RPMI7951 (cell line): Measurements from ENCODE around the gene MAP1LC3A.

DNA sequence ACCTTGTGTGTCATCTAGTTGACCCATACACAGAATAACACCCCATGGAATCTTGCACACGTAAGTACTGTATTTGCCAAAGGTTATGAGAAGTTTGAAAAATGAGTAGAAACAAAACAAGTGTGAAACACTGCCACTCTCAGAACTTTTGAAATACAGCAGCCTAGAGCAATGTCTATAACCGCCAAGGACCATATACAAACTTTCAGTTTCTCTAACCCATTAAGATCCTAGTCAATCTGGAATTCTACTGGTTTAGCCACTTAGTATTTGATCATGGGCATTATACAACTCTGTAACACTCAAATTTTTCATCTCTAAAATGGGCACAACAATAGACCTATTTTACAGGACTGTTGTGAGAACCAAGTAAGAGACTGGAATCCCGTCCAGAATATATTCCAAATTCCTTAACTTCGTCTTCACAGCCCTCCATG is 1.3 kb downstream of the EIF2S2 start:
- RAMPAGE, long total RNA, result no peak

DNA sequence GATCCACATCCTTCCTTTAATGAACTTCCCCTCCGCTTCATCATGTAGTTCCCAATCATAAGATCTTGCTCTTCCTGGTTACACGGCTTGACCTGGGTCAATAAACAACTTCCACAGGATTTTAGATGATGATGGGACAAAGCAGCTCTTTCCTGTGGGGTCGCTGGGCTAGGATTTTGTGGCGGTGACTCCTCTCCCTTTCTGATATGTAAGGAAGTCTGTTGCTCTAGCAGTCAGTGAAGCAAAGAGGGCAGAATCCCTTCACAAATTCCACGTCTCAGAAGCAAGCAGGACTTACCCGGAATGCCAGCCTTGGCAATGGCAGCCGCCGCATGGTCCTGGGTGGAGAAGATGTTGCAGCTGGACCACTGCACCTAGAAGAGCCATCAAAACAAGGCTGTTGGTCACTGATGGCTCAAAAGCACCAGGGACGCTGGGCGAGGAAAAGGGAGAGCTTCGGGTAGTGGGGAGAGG is 9.3 kb downstream of the AHCY start:
- RAMPAGE, long total RNA, result no peak

DNA sequence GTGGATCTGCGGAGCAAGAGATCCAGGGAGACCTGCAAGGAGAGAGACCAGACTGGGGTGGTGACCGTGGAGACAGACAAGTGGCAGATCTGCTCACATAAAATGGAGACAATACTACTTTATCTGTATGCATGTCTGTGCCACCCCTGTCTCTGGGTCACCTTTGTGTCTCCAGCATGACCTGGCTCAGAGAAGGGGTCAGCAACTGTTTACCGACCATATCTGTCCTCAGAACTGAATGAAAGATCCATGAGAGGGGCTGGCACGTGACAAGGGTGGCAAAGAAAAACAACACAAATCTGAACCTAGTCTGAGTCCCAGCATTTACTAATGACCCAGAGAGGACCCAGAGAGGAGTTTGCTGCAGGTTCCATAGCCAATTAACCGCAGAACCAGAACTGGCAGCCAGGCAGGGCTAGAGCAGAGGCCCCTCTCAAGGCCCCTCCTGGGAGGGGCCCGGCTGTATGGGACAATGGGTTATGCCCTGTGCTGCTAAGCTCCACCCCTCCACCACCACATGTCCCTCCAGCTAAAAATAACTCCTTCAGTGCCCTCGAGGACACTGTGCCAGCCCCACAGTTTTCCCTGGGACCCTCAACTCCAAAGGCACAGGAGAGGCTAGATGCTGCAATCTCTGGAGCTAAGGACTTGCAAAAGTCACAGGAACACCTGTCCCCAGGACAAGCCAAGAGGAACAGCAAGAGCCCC is 2.2 kb downstream of the AHCY start:
- RAMPAGE, long total RNA, result no peak

DNA sequence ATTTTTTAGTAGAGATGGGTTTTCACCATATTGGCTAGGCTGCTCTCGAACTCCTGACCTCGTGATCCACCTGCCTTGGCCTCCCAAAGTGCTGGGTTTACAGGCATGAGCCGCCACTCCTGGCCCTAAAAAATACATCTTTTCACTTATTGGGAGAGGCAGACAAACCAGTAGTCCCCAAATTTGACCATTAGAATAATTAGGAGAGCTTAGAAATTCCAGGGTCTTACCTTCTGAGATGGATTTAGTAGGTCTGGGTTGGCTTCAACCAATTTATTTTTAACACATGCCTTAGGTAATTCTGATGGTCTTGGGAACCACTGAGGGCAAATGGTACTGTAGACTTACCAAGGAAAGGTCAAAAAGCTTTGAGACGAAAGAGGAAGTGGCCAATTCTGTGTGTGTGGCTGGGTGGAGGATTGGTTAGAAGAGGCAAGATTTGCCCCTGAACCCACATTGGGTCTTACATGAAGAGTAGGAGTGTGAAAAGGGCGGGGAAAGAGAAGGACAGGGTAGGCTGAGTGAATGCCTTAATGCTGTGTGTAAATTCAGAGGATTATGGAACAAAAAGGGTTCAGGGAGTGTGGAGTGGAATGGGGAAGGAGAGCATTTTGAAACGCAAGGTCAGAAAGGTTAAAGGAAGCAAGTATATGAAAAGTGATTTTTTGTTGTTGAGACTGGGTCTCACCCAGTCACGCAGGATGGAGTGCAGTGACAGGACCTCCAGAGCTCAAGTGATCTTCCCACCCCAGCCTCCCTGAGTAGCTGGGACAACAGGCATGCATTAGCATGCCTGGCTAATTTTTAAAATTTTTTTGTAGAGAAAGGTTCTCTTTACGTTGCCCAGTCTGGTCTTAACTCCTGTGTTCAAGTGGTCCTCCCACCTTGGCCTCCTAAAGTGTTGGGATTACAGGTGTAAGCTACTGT is 2.8 kb downstream of the ITCH start:
- RAMPAGE, long total RNA, result no peak

- RAMPAGE, long total RNA, result no peak
Observed at GRCh38 chr20:34558606-34559298, at the start of gene MAP1LC3A. MAP1LC3A (plus strand) TSS chr20:34558718.

DNA sequence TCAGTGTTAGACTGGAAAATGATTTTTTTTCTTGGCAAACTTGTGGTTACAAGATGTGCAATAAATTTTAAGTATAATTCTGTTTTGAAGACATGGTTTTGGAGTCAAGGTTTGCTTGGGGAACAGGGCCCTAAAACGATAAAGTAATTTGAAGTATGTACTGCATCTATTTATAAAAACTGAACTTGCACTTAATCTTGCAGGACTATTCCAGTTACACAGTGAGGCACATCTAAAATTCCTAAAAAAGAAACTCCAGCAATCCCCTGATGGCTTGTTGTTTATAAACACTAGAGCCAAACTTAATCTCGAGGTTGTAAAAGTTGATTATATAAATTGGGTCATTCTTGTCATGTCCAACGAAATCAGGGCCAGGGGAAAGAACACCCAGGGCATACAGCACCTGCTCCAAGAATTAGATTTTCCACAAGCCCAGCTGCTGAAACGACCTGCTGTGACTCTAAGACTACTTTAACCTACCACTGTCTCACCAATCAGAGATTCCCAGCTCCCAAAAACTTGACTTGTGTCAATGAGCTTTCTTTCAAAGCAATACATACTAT is 42.7 kb downstream of the MAP1LC3A start:
- RAMPAGE, long total RNA, result no peak

DNA sequence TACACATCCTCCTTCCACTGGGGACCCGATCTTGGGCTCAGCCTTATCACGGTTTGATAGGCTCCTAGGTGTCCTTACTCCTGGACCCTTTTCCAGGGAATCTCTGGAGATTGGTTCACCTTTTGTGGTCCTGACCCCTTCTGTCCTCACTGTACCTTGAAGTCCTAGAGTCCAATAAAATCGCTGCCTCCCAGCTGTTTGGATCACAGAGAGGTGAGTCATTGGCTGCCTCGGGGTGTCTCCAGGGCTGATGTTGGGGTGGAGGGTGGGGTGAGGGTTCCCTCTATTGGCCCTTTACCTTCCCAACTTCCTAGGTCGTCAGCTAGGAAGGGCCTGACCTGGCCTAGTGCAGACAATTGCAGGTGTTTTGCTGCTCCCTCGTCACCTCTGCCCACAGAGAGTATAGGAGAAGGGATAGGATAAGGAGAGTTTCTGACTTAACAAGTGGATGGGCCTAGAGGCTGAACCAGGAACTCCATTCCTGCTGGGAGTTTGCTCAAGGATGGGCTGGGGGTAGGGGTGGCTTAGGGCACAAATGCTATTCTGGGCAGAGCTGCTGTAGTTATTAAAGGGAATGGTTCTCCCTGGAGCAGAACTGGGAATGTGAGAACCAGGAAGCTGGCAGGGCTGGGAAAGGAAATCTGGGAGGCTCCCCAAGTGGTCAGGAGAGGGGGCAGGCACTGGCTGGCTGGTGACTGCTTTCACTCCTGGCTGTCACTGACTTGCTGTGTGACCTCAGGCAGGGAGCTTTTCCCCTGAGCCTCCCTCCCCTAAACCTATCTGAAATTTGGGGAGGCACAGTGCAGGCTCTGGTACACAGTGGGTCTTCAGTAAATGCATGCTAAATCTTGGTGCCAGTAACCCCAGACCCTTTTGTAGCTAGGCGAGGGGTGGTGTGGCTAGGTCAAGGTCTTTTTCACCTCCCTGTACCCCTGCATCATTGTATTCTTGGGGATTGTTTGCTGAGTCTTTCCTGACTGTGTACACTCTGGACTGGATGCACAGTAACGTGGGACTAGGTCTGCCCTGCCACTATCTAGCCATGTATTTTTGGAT is 1.4 kb downstream of the TP53INP2 start:
- RAMPAGE, long total RNA, result no peak

- RAMPAGE, long total RNA, result no peak
Observed at GRCh38 chr20:34713721-34714099, 9.6 kb downstream of the TP53INP2 start.

GRCh38 chr20:34714309-34715020 is 10.3 kb downstream of the TP53INP2 start:
- RAMPAGE, long total RNA, result no peak

- RAMPAGE, long total RNA, result no peak
Observed at GRCh38 chr20:34873981-34874406, 1.3 kb upstream of the GGT7 start.

GRCh38 chr20:34895804-34896433 is 19.5 kb downstream of the ACSS2 start:
- RAMPAGE, long total RNA, result no peak

DNA sequence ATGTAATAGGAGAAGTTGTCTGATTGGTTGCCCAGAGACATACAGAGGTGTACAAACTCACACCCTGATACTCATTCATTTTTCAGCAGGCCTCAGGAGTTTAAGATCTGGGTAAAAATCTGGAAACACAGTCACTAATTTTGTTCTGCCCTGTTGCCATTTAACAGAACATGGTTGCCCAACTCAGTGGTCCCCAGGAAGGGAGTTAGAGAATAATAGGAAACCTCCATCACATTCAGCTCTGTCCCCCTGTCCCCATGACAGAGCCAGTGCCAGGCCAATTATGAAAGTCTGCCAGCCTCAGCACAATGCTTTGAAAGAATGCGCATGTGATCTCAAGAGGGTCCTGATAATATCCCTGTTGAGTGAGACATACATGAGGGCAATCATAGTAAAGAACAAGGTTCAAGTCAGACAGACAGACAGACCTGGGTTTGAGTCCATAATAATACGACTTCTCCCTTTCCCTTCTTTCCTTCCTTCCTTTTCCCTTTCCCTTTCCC is 2.5 kb downstream of the GSS start:
- RAMPAGE, long total RNA, result no peak

DNA sequence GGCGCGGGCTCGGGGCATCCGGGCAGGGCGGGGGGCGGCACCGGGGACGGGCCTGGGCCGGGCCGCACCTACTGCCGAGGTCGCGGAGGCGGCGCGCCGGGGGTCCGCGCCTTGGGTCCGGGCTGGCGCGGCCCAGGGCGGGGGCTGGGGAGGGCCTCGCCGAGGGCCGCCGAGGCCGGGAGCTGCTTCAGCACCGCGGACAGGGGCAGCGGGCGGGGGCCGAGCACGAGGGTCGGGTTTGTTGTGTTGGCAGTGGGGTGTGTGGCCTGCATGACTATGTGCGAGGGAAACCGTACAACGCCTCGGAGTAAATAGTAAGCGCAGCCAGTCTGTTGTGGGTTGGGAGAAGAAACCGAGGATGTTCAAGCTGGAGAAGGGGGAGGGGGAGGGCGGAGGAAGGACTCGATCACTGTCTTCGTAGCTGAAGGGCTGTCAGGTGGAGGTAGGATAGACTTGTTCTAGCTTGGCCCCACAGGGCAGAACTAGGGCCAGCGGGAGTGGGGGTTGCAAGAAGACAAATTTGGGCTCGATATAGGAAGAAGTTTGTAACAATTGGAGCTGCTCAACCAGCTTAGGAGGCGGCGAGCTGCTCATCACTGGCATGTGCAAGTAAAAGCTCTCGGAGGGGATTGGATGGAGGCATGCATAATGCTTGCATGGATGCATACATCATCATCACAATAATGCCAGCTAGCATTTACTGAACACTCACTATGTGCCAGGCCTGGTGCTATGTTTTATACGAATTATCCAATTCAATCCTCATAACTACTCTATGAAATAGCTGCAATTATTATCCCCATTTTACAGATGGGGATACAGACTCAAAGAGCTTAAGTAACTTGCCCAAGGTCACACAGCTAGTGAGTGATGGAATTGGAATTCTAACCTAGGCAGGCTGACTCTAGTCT is 773 bp downstream of the MMP24 start:
- RAMPAGE, long total RNA, result no peak

GRCh38 chr20:35252626-35253019 is 25.3 kb downstream of the MMP24OS start:
- RAMPAGE, long total RNA, result no peak

DNA sequence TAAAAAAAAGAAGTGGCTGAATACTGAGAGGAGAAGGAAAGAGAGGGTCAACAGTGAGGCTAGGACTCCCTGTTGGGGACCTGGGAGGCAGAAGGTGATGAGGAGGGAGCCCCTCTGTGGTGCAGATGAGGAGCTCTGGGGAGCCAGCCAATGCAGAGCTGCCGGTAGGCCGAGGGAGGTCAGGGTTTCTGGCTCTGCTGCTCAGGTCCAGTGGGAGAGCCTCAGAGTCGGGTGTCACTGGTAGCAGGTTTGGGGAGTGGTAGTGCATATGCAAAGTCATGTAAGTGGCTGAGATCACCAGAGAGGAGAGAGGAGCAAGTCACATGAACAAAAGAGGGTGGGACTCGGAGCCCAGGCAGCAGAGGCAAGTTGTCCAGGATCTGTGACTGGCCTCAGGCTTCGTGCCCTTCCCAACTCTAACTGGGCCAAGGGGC is 6.9 kb downstream of the MMP24OS start:
- RAMPAGE, long total RNA, result no peak

DNA sequence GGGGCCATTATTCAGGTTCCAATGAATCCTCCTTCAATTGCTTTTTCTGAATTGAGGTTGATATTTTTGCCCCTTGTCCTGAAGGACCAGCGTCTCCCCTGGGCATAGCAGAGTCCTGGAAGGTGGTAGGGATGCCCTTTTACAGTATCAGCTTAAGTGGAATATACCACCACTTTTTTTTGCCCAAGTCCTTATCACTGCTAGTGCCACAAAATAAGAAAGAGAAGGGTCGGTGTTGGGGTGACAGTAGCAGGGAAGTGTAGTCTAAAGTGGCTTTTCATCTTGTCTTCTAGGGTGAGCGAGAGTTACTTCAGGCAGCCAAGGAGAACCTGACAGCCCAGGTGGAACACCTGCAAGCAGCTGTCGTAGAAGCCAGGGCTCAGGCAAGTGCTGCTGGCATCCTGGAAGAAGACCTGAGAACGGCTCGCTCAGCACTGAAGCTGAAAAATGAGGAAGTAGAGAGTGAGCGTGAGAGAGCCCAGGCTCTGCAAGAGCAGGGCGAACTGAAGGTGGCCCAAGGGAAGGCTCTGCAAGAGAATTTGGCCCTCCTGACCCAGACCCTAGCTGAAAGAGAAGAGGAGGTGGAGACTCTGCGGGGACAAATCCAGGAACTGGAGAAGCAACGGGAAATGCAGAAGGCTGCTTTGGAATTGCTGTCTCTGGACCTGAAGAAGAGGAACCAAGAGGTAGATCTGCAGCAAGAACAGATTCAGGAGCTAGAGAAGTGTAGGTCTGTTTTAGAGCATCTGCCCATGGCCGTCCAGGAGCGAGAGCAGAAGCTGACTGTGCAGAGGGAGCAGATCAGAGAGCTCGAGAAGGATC is 27.1 kb downstream of the C20orf173 start:
- RAMPAGE, long total RNA, result no peak

- RAMPAGE, long total RNA, result no peak
Observed at GRCh38 chr20:35502919-35503536, 26.4 kb downstream of the C20orf173 start.

DNA sequence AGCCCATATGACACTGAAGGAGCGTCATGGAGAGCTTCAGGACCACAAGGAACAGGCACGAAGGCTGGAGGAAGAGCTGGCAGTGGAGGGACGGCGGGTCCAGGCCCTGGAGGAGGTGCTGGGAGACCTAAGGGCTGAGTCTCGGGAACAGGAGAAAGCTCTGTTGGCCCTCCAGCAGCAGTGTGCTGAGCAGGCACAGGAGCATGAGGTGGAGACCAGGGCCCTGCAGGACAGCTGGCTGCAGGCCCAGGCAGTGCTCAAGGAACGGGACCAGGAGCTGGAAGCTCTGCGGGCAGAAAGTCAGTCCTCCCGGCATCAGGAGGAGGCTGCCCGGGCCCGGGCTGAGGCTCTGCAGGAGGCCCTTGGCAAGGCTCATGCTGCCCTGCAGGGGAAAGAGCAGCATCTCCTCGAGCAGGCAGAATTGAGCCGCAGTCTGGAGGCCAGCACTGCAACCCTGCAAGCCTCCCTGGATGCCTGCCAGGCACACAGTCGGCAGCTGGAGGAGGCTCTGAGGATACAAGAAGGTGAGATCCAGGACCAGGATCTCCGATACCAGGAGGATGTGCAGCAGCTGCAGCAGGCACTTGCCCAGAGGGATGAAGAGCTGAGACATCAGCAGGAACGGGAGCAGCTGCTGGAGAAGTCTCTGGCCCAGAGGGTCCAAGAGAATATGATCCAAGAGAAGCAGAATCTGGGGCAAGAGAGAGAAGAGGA is 25.4 kb downstream of the C20orf173 start:
- RAMPAGE, long total RNA, result no peak

GRCh38 chr20:35611453-35611890 is 4.2 kb upstream of the SPAG4 start:
- RAMPAGE, long total RNA, result no peak

DNA sequence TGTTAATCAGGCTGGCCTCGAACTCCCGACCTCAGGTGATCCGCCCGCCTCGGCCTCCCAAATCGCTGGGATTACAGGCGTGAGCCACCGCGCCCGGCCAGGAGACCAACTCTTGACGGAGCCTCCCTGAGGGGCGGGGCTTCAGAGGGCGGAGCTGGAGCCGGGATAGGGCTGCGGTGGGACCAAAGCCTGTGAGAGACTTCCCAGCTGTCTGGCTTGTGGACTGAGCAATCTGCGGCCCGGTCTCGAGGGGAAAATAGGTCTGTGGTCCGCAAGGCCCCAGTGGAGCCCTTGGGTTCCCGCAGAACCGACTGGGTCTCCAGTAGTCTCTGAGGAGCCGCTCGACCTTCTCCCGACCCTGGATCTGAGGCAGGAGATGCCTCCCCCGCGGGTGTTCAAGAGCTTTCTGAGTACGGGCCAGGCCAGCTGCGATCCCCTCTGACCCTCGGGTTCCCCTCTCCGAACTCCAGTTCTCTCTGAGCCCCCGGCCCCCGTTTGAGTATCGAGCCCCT is 1.3 kb downstream of the SPAG4 start:
- RAMPAGE, long total RNA, result no peak